Islet of Langerhans (tissue), 1 donor: Measurements from ENCODE around the gene TNS1.

GRCh38 chr2:217698484-217699280, 304.1 kb downstream of the TNS1 start:
- RRBS, result no CpG with 5 or more reads among the region's 6 CpGs

DNA sequence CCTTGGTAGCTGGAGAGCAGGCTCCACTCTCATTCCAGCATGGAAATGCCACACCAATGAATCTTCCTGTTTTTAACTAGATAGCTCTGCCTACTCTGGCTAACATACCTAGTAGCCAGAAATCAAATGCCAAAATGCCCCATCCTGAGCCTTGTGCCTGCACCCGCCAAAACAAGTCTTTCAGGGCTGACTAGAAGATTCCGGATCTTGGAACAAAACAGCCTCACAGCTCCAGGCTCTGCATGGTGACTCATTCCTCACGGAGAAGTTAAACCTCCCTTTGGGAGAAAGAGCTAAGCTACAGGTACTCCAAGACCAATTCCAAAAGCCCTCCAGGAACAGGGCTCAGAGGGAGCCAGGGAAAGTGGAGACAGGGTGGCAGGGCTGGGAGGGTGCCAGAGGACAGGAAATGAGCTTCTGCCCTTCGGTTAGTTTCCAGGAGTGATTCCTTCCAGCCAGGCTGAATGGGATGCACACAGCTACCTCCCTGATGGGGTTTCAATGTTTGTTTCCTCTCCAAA, 295.7 kb downstream of the TNS1 start:
- RRBS, result no CpG with 5 or more reads among the region's 4 CpGs

- RRBS, result no CpG with 5 or more reads among the region's 4 CpGs
These were observed 266.8 kb downstream of the TNS1 start for GRCh38 chr2:217735922-217736434.

DNA sequence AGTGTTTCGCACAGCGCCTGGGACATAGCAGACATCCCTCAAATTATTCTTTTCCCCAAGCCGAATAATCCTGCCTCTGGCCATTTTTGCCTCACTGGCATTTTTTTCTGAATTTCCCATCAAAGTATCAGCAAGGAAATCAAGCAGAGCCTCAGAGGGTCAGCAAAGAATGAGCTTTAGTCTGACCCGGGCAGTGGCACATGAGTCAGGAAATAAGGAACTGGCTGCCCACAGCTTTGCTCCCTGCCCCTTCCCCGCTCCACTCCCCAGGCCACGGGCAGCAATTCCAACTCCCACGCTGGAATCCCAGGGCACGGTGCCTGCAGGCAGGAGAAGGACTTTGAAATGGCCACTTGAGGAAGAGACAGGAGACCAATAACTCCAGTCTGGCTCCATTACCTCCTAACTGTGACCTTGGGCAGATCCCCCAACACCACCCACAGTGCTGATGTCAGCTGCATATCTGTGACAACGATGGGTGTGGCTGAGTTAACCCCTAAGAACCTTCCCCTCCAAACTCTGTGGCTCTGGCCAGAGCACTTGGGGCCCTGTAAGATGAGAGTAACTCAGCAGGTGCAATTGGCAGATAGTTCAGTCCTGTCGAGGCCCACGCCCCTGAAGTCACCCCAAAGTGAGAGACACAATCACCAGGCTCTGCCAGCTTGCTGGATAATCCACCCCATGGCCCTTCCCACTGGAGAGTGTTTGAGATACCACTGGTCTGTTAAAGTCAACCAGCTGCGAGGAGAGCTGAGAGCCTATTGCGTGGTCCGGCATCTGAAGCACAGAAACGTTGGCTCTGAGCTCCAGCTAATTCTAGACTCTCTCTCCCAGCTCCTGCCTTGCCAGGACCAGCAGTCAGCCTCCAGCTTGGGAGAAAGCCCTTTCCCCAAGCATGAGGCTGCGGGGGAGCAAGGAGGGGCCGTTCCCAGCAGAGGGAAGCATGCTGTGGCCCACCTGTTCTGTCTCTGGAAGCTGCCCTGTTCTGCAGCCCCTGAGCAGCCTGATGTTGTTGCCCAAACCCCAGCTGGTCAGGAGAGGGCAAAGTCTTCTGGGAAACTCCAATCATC, 175.2 kb downstream of the TNS1 start:
- RRBS, result no CpG with 5 or more reads among the region's 17 CpGs

- RRBS, result no CpG with 5 or more reads among the region's 4 CpGs
These were observed 113.4 kb downstream of the TNS1 start for GRCh38 chr2:217889431-217889782.

DNA sequence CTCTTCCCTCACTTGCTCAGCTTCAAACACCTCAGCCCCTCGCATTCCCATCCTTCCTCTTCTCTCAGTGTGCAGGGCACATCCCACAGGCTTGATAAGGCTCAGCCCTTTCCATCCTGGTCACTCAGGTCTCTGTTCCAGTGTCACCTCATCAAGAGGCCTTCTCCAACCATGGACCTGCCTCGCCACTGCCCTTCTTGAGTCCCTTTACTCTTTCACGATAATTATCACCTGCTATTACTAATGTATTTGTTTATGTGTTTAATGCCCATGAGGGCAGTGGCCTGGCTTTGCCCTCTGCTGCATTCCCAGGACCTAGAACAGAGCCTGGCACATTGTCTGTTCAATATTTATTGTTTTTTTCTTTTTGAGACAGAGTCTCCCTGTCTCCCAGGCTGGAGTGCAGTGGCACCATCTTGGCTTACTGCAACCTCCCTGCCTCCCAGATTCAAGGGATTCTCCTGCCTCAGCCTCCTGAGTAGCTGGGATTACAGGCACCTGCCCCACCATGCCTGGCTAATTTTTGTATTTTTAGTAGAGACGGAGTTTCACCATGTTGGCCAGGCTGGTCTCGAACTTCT, 111.0 kb downstream of the TNS1 start:
- RRBS, result no CpG with 5 or more reads among the region's 5 CpGs

DNA sequence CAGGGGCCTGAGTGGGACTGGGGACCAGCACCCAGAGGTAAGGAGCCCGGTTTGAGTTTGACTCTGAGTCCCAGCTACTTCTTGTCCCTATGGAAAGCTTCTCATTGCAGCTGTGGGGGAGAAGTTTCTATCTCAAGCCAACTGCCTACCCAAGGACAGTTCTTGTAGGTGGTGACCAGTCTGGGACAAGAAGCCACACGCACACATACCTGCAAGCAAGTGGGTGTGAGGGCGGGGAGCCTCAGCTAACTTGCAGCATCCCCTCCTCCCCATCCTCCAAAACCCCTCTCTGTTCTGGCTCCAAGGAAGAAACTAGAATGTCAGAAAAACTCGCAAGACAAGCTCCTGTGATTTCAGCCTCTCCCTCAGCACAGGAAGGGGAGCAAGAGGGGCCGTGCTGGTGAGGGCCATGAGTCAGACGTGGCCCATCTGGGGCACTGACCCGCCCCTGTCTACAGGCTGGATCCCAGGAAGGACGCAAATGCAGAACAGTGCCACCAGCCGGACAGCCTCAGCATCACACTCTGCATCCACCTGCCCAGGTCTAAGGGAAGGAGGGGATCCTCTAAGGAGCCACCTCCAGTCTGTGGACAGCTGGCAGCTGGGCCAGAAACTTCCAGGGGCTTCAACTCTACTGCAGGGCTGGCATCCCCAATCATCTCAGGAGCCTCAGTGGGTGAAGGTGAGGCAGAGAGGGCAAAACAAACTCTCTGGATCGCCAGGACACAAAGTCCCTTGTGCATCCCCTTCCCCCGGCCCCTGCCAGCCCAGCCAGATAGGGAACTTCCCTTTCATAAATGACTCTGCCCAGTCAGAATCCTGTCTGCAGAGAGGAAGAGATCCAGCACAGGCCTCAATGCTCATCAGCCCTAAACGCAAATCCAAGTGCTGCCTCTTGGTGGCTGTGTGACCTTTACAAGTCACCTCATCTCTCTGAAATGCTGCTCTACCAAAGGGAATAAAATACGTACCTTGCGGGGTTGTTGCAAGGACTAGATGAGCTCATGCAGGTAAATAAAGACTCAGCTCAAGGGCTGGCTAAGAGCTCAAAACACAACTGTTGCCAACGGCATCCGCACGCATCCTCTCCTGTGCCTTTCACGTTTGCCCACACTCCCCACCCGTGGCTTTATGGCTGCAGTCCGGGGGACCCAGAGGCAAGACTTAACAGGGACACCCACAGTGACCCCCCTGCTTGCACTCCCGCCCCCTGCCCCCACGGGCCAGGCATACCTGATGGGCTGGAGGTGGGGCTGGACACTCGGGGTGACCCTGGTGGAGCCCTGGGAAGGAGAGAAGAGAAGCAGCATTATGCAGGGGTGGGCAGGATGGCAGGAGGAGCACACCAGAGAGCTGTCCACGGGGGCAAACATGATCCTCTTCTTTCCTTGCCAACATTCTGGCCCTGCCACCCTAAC, 103.1 kb downstream of the TNS1 start:
- RRBS, result no CpG with 5 or more reads among the region's 24 CpGs

GRCh38 chr2:217927564-217928111, 75.2 kb downstream of the TNS1 start:
- RRBS, result no CpG with 5 or more reads among the region's 2 CpGs

DNA sequence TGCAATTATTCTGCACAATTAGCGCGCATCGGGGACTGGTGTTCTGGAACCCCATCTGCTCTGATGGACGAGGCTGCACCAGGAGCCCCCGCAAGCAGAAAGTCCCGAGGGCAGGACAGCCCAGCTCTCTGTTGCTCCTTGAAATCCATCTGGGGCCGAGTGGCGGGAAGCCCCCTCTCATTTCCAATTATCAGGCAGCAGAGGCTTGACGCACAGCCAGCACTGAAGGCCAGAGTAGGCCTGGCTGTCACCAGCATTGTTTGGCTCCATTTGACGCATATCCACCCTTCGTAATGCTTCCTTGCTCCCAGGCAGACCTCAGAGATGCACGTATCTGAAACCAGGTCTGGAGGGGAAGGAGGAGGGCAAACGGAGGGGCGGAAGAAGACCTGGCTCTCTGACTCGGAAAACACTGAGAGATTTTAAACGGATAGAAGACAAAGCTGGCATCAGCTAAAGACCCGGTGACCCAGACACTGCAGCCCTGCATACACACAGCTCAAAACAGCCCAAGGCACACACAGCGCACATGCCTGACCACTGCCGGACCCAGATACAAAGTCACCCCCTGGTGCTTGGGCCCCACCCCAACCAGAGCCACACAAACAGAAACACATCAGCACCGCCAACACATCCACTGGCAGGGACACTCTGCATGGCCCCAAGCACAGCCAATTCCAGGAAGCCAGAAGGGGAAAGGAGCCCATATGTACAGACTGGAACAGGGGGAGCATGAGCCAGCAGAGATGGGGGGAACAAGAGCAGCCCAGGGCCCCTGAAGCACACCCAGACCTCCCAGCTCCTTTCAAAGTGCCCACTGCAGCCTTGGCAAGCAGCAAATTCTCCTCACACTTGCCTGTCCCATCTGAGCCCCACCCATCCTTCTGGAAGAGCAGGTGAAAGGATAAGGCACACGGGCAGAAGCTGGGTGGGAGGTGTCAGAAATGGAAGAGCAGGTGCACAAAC, 69.6 kb downstream of the TNS1 start:
- RRBS, result 25% methylated on average over 3 of the region's 21 CpGs

- RRBS, result no CpG with 5 or more reads among the region's 9 CpGs
These were observed 62.5 kb downstream of the TNS1 start for GRCh38 chr2:217940262-217940777.

DNA sequence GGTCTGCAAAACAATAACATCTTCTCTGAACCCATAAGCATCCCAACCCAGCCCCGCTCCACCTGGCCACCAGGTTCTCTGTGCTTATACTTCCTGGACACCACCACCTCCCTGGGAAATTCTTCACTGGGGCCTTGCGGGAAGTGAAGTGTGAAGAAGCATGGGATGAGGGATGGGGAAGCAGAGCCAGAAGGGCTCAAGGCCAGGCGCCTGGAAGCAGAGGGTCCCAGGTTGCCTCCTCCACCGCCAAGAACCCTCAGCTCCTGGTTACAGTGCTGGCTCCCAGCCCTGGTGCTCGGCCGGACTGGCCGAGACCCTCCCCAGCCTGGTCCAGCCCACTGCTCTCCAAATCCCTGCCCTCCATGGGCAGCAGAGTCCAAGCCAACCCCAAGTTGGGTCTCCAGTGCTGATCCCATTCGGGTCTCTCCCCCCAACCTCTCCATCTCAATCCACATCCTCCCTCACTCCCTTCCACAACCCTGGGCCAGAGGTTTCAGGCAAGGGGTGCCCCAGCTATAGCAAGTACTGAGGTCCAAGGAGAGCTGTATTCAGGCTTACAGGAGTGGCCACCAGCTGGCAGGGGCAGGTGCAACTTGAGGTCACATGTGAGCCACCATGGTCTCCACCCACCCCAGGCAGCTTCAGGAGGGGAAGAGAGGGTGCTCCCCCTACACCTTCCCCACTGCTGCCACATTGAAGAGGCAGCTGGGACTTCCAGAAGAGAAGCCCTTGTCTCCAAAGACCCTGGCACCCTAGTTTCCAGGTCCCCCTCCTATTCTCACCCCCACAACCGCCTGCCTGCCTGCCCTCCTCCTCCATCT, 60.6 kb downstream of the TNS1 start:
- RRBS, result no CpG with 5 or more reads among the region's 9 CpGs

DNA sequence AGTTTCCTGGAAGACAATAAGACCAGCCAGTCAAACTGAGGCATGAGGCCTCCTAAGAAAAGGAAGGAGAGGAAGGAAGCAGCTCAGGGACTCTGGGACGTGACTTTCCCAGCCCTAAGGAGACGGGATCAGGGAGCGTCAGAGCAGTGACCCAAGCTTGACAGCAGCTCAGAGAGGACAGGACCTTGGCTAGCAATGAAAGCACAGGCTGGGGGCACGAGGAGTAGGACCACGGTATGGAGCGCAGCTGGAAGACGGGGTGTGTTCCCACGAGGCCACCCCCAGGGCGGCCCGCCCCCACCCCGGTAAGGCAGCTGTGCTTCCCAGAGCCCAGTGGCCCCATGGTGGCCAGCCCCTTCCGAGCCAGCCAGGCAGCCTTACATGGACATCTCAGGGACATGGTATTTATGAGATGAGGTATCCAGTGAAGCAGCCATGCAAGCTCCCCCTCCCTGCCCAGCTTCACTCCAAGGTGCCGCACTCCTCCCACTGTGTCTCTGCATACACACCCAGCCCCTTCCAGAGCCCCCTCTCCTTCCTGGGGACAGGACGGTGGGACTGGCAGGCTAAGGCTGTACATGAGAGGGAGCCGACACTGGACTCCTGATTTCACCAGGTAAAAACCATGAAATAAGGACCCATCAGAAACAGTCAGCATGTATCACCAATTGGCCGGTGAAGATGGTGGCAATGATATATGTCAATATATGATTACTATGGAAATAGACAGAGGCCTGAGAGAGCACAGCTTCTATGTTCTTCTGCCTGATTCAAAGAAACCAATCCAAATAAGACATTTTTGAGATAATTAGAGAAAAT, 45.7 kb downstream of the TNS1 start:
- RRBS, result no CpG with 5 or more reads among the region's 16 CpGs

DNA sequence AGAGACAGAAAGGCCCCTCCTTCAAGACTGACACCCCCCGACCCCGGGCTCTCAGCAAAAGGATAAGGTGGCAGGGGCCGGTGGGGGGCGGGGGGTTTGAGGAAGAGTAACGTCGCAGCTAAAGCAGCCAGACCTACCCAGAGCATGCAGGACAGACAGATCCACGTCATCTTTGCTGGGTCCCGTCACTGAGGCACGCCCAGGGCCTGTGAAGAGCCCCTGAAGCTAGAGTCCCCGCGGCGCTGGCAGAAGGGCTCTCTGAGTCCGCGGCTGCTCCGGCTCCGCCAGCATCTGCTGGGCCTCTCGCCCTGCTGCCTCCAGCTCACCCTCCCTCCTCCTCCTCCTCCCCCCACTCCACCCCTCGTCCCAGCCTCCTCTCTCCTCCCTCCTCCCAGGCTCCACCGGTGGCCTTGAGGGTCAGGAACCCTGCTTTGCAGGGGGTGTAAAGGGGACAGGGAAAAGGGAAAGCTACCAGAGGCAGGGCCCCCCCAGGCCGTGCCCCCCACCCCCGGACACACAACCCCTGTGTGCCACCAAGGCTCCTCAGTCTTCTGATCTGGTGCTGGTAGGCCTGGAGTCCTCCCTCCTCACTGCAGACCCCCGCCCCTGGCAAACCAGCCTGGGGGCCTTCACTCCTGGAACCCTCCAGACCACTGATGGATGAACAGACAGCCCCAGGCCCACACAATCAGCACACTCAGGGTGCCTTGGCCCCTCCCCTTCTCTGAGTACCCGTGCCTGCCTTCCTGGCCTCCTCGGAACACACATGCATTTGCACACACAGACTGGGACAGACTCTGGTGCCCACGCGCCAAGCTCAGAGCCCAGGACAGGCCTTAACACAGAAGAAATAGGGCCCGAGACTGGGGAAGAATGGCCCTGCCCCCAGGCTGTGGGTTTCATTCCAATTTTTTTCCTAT, at the start of gene TNS1:
TNS1 (minus strand) TSS at position 293 of the 920 bp plus-strand sequence.
- RRBS, result 58% methylated on average over 3 of the region's 27 CpGs

DNA sequence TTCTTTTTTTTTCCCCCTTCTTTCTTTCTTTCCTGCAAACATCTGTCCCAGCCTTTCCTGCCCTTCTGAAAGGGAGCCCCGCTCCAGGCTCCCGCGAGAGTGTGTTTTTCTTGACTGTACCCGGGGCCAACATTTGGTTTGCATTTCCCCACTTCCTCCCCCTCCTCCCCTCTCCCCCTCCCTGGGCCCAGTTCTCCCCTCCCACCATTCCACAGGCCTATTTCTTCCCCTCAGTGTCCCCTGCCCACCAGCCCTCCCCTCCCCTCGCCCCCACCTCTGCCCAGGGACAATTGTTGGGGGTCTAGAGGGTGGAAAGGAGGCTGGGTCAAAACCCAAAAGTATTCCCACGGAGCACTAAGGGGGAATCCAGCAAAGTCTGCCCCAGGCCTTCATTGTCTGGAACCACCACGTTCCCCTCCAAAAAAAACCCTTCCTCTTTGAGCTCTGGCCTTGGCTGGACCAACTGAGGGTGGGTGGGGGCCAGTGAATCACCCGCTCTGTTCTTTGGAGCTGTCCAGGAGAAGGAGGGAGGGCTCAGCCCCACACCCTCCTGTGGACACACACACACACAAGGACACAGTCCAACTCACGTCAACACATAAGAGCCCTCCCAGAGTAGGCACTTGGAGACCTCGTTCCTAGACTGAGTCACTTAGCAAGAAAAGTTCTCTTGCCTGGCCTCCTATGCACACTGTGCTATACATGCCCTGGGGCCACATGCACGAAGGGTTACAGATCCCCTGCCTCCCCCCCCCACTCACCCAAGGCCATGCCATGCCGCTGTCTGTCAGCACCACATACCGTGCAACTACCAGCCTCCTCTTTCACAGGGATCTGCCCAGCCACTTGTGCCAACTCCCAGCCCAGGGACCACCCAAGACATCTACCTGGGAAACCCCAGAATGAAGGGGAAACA, 1.1 kb upstream of the TNS1 start:
- RRBS, result no CpG with 5 or more reads among the region's 13 CpGs

- RRBS, result no CpG with 5 or more reads among the region's 10 CpGs
These were observed 4.0 kb upstream of the RUFY4 start for GRCh38 chr2:218064939-218065507.

DNA sequence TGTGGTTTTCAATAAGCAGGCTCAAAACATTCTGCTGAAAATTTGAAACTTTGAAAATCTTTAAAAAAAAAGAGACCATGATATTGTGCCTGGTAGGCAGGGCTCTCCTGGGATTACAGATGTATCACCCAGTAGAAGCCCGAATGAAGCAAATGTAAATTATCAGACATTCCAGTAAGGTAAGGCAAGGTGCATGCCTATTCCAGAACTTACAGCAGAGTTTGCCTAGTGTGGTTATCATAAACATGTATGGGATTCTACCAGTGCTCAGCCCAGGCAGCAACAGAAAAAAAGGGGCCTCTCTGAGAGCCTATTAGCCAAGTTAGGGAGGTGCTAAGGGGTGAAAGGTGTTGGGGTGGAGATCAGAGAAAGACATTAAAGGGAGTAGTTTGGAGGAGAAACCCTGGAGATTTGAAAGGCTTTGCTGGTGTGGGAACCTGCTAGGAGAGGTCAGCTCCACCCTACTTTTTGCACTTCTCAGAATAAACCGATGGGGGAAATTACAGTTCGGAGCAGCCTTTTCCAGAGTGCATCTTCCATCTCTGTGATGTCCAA, 2.9 kb downstream of the ARPC2 start:
- RRBS, result no CpG with 5 or more reads among the region's 3 CpGs

DNA sequence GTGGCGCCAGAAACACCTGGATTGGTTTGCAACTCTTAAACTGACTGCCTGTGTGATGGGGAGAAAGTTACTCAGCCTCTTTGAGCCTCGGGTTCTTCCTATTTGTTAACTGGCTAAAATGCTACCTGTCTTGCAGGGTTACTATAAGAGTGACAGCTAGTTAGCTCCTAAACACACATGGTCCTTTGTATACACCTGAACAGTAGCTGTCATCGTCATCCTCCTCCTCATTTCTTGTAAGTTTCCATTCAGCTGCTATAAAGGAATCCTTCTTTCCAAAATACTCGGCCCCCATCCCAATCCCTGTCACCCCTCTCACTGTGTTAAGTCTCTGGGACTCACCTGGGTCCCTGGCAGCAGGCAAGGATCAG, 7.8 kb downstream of the PNKD start:
- RRBS, result no CpG with 5 or more reads among the region's 4 CpGs

DNA sequence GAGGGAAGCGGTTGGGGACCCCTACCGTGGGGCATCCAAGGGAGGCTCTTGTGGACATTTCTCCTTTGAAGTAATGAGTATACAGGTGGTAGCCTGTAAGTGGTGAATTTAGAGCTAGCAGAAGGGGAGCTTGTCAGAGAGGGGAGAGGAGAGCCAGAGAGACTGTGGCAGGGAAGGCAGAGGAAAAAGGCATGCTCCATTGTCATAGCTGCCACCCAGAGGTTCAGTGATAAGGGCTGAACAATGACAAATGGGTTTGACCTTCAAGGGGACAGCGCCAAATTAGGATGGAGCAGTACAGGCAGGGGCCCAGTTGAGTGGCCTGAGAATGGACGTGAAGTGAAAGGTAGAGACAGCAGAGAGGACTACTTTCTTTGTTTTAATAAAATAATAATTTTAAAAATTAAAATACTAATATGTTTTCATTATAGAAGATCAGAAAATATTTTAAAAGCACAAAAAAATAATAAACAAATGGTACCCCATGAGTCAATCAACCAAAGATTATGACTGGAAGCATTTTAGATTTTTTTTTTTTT, 15.4 kb upstream of the TMBIM1 start:
- RRBS, result no CpG with 5 or more reads among the region's 4 CpGs

GRCh38 chr2:218369238-218369864, 12.7 kb downstream of the CATIP start:
- RRBS, result no CpG with 5 or more reads among the region's 3 CpGs

- RRBS, result no CpG with 5 or more reads among the region's 7 CpGs
These were observed 8.0 kb downstream of the CTDSP1 start for GRCh38 chr2:218407718-218408048.